NCI-H460 (cell line): ENCODE data around the gene PRKN.

DNA sequence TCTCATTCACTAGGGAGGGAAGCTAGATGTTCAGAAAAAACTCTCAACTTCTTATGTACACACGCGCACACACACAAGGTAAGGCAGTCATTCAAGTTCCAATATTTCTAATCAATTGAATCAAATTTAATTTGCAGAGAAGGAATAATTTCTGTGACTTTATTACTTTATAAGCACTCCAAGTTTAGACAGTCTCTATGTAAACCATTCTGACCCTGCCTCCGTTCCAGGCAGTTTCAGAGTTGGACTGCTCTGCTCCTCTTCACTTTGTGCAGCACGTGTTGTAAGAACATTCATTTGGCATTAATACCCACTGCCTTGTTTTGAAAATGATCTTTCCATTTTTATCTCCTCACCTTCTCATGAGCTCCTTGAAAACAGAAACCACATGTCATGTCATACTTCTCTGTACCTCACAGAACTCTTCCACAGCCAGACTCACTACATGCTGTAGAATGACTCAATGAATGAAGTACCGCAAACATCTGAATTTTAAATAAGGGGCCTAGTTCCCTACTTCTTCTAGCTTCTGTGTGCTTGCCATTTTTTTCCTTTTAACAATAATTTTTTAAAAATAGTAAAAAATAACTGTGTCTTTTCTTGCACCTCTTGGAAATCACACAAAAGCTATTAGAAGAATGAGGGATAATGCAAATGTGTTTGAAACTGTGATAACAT, 25.6 kb downstream of the SLC22A1 start:
RAMPAGE:
- cytosol, long total RNA: no peak
- long total RNA: no peak
- nucleus, long total RNA: no peak

GRCh38 chr6:160178062-160178524, 56.5 kb downstream of the SLC22A1 start:
RAMPAGE:
- cytosol, long total RNA: no peak
- long total RNA: no peak
- nucleus, long total RNA: no peak

DNA sequence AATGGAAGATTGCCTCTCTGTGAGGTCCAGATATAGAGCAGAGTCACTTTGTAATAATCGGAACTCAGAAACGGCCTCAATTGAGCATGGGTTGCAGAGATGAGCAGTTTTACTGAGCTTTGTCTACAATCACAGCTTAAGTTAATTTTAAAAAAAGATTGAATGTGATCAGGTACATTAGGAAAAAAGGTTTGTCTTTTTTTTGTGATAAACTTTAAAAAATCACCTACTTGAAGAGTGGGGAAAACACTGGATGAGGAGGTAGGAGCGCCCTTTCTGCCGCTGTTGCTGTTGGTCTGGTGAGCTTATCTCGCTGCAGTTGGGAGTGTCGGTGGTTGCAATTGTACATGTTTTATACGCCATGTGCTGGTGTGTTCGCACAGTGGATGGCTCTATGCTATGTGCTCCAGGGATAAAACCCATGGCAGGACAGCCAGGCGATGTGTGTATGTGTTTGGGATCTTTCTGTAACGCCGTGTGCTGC, 1.5 kb downstream of the SLC22A3 start:
RAMPAGE:
- cytosol, long total RNA: no peak
- long total RNA: no peak
- nucleus, long total RNA: no peak

RAMPAGE:
- cytosol, long total RNA: no peak
- long total RNA: no peak
- nucleus, long total RNA: no peak
Measured at GRCh38 chr6:160351757-160352168, 3.6 kb downstream of the SLC22A3 start.

DNA sequence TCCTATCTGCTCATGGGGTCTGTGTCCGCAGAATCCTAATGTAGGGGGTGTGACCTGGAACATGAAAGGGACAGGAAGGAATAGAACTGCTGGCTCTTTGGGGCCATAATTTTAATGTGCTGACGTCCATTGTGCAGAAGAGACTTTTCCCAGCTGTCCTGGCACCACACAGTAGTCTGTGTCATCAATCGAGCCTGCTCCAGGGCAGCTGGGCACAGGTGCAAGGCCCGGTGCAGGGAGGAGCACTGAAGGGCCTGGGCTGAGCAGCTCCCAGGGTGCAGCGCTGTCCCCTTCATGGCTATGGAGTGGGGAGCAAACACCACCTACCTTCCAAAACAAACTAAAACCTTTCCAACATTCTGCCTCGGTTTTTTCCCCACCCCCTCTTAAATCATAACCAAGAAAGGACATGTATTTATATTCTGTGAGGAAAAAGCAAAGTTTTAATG, 8.2 kb downstream of the SLC22A3 start:
RAMPAGE:
- cytosol, long total RNA: no peak
- long total RNA: no peak
- nucleus, long total RNA: no peak

RAMPAGE:
- cytosol, long total RNA: no peak
- long total RNA: no peak
- nucleus, long total RNA: no peak
Measured at GRCh38 chr6:160678771-160679546, 14.9 kb upstream of the LPA start.

GRCh38 chr6:160697592-160698438, 4.2 kb upstream of the PLG start:
RAMPAGE:
- cytosol, long total RNA: no peak
- long total RNA: no peak
- nucleus, long total RNA: no peak

DNA sequence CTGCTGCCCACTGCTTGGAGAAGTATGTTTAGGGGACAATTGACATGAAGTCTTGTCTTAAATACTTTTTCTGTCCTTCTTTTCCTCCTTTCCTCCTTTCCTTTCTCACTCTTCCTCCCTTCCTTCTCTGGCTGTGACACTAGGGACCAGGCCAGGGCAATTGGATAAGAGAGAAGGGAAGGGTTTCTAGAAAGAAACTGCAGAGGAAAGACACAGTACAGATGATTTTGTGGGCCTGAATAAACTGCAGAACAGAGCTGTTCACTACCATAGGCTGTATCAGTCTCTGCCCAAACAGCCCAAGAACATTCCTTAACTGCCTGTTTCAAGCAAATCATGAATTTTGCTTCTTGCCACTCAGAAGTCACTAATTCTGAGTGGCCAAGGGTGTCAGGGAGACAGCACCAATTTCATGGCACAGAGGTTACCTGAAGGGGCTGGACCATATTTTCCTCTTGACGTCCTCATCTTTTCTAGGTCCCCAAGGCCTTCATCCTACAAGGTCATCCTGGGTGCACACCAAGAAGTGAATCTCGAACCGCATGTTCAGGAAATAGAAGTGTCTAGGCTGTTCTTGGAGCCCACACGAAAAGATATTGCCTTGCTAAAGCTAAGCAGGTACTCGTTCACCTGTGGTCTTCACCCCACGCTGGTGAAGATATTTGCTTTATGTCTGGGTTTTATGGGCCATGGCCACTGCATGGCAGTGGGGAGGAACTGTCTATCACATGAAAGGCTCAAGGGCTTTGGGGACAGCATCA, 36.7 kb downstream of the PLG start:
RAMPAGE:
- cytosol, long total RNA: no peak
- long total RNA: no peak
- nucleus, long total RNA: no peak

RAMPAGE:
- cytosol, long total RNA: no peak
- long total RNA: no peak
- nucleus, long total RNA: no peak
Measured at GRCh38 chr6:160739858-160740470, 37.9 kb downstream of the PLG start.

DNA sequence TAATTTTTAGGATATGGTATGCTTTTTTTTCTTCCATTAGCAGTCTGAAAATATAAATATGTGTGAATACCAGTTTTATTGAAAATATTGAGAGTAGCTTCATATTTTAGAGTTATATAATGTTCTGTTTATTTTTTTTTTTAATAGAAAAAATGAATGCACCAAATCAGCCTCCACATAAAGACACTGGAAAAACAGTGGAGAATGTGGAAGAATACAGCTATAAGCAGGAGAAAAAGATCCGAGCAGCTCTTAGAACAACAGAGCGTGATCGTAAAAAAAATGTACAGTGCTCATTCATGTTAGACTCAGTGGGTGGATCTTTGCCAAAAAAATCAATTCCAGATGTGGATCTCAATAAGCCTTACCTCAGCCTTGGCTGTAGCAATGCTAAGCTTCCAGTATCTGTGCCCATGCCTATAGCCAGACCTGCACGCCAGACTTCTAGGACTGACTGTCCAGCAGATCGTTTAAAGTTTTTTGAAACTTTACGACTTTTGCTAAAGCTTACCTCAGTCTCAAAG, 57.0 kb downstream of the MAP3K4 start:
RAMPAGE:
- cytosol, long total RNA: no peak
- long total RNA: no peak
- nucleus, long total RNA: no peak

DNA sequence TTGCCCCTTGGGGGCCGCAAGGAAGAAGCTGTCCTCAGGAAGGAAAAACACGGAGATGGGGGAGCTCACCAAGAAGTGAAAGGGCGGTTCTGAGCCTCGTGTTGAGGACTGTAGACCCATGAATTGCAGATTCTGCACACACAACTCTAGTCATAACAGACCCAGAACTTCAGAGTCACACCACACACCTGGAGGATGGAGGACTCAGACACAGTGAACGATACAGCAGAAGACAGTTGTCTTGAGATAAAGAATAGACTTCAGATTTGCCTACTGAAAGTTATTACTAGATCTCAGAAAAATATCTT, 88.0 kb downstream of the MAP3K4 start:
RAMPAGE:
- cytosol, long total RNA: no peak
- long total RNA: no peak
- nucleus, long total RNA: no peak

GRCh38 chr6:161079917-161080870, 88.6 kb downstream of the MAP3K4 start:
RAMPAGE:
- cytosol, long total RNA: no peak
- long total RNA: no peak
- nucleus, long total RNA: no peak

DNA sequence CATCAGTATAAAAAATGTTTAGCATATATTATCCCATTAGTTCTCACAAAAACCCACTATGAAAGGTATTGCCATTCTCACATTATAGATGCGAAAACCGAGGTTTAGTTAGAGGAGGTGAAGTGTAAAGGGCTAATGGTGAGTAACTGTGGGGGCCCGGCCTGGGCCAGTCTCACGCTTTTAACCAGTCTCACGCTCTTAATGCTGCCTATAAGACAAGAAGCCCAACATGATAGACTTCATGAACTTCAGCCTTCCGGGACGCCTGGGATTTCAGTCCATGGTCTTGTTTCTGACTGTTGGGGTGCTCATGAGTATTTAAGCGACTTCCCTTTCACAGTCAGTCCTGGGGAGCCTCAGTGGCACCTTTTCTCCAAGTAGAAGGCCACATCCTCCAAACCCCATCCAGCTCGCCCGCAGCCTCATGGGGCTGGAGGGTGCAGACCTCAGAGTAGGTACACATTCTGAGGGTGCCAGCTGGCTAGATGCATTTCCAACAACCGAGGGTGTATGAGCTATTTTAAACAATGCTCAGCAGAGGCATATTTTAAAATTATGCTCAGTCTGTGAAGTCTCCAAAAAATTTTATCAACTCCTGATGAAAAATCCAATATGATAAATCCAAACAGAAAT, 31.7 kb downstream of the AGPAT4 start:
RAMPAGE:
- cytosol, long total RNA: no peak
- long total RNA: no peak
- nucleus, long total RNA: no peak

DNA sequence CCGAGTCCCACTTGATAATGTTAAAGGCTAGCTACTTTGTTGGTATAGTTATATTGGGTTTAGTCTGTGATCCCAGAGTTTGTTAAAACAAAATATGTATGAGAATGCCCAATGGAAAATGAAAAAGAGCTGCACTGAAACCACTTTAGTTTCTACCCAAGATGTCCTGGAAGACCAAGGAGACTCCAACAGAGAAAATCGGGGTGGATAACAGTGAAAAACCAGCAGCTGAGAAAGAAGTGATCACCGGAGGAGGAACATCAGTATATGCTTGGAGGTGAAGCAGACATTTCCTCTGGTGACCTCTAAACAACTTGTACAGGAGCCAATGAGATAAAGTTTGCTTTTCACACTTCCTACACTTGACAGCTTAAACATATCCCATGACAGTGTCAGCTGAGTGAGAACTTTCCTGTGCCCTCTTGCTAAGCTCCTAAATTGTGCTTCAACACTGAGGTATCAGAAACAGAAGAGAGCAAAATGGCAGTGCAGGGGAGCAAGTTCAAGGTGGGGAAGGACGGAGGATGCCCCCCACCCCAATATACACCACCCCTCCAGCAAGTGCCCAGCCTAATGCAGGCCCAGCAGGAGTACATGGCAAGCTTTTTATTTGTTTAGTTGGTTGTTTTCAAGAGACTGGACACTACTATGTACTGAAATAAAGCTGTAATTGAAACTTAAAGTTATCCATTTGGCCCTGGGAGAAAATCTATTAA, 540.4 kb downstream of the PRKN start:
RAMPAGE:
- cytosol, long total RNA: no peak
- long total RNA: no peak
- nucleus, long total RNA: no peak

GRCh38 chr6:162726816-162728144, at the start of gene PRKN:
PRKN (minus strand) TSS chr6:162727766.
RAMPAGE:
- cytosol, long total RNA: no peak
- long total RNA: no peak
- nucleus, long total RNA: no peak

RAMPAGE:
- cytosol, long total RNA: no peak
- long total RNA: no peak
- nucleus, long total RNA: no peak
Measured at GRCh38 chr6:163208794-163209140, 205.8 kb upstream of the QKI start.

DNA sequence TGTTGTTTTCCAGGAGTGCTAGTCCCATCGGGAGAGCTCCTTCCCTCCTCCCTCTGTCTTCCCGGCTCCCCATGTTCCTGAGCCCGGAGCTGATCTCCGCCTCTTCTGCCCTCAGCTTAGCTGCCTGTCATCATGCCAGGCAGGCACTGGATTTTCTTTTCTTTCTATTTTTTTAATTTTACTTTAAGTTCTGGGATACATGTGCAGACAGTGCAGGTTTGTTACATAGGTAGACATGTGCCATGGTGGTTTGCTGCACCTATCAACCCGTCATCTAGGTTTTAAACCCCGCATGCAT, 153.5 kb upstream of the QKI start:
RAMPAGE:
- cytosol, long total RNA: no peak
- long total RNA: no peak
- nucleus, long total RNA: no peak

DNA sequence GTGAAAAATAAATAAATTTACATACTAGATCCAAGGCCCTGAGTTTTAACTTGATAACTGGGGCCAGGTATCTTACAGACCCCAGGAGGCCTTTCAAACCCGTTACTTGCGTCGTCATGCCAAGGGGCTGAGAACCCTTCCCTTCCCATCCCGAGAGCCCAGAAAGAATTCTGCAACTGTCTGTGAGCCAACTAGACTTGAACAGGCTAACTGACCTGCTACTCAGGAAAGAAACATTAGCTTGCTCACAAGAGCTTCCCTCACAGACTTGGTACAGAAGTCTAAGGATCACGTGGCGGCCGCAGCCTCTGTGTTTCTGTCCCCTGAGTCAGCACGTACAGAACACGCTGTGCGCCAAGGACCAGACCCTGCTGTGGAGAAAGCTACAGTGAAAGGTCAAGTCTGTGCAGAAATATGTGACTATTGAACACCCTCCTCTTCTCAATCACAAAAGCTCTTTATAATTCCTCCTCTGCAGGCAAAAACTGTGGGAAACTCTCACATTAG, 151.4 kb upstream of the QKI start:
RAMPAGE:
- cytosol, long total RNA: no peak
- long total RNA: no peak
- nucleus, long total RNA: no peak

DNA sequence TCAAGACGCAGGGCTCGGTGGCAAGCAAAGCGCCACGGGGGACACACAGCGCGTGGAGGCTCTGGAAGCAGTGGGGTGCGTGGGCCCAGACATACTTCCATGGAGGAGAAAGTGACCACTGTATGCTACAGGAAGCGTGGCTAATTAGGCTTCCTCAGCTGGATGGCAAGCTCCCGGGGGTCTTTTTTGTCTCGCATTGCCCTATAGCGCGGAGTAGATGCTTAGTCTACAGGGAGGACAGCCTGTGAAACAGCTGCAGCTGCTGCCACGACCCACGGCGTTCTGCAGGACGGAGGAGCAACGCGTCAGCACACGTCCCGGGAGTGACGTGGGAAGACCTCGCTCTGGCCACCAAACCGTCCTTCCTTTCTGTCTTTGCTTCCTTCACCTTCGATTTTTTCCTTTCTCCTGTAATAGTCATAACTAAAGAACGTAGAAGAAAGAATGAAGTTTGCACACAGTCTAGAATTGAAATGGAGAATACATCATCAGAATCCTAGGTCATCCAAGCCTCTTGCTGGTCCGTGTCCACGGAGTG, 104.2 kb upstream of the QKI start:
RAMPAGE:
- cytosol, long total RNA: no peak
- long total RNA: no peak
- nucleus, long total RNA: no peak

DNA sequence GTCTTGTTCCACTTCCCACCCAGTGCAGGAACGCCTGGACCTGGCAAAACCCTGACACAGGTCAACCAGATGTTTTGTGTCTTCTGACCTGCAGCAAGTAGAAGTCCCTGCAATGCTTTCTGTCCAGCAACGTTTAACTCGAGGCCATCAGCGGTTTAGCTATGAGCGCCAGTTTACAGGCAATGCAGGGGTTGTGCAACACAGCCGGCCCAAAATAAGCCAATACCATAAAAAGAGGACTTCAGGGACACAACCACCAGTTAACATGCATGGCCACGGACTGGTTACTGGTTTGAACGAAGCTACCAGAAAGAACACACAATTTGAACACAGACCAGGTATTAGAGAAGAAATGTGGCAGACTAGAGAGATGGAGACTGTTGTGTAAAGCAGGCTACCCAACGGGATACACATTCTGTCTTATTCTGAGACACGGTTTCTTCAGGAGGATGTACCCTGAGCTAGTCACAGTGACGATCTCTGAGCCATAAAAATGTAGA, 80.1 kb upstream of the QKI start:
RAMPAGE:
- cytosol, long total RNA: no peak
- long total RNA: no peak
- nucleus, long total RNA: no peak